Left ventricle myocardium (tissue), 1 donor: ENCODE data around the genes FAM200A, ZSCAN25 and MBLAC1.

GRCh38 chr7:99398439-99398836 is 10.0 kb downstream of the PDAP1 start:
- PRO-cap, result no peak

GRCh38 chr7:99551597-99552471 is at the start of gene FAM200A:
TSS of gene FAM200A (minus strand) at chr7:99552114.
- PRO-cap, result bidirectional peak, plus-strand start at chr7:99552176, minus-strand start at chr7:99552114

GRCh38 chr7:99562636-99563351 is 4.4 kb downstream of the ZNF655 start:
- PRO-cap, result no peak

GRCh38 chr7:99565681-99566833 is 7.6 kb downstream of the ZNF655 start:
- PRO-cap, result no peak

DNA sequence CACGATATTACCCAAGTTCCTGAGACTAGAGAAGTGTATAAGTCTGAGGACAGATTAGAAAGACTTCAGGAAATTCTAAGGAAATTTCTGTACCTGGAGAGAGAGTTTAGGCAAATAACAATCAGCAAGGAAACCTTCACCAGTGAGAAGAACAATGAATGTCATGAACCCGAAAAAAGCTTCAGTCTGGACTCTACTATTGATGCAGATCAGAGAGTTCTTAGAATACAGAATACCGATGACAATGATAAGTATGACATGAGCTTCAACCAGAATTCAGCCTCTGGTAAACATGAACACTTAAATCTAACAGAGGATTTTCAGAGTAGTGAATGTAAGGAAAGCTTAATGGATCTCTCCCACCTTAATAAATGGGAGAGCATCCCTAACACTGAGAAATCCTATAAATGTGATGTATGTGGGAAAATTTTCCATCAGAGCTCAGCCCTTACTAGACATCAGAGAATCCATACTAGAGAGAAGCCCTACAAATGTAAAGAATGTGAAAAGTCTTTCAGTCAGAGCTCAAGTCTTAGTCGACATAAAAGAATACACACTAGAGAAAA is 14.0 kb downstream of the ZNF655 start:
- PRO-cap, result no peak

GRCh38 chr7:99572906-99574182 is 14.9 kb downstream of the ZNF655 start:
- PRO-cap, result no peak

- PRO-cap, result bidirectional peak, plus-strand start at chr7:99616640, minus-strand start at chr7:99616558; bidirectional peak, plus-strand start at chr7:99616964, minus-strand start at chr7:99616838
These were observed at the start of gene ZSCAN25 for GRCh38 chr7:99616256-99617129. TSS of gene ZSCAN25 (plus strand) at chr7:99616946.

DNA sequence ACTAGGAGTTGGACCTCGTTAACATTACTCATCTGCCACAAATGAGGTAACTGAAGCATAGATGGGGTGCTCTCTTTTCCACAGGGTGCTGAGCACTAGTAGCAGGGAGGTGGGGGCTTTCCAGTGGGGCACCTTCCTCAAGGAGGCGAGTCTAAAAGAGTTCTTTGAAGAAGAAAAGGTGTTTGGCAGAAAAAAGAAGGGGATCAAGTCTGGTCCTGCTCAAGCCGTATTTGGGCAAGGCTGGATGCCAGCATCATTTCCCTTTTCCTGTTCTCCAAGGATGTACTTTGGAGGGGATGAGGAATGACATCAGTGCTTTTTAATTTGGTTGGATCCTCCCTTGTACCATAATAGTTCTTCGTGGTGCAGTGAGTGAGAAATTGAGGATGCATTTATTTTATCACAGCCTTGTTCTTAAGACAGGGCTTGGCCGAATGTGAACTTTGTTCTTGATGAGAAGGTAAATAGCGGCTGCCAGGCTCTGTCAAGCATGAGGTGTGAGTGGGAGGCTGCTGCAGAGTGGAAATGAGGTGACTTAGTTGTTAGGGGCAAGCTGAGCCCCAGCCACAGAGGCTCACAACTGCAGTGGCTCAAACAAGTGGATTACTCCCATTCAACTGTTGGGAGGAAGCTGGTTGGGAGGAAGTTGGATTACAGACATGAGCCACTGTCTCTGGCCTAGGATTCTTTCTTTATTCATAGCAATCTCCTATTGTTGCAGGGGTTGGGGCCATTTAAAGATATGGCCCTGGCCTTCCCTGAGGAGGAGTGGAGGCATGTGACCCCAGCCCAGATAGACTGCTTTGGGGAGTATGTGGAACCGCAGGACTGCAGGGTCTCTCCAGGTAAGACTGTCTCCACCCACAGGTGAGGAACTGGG is 6.8 kb downstream of the ZSCAN25 start:
- PRO-cap, result no peak

DNA sequence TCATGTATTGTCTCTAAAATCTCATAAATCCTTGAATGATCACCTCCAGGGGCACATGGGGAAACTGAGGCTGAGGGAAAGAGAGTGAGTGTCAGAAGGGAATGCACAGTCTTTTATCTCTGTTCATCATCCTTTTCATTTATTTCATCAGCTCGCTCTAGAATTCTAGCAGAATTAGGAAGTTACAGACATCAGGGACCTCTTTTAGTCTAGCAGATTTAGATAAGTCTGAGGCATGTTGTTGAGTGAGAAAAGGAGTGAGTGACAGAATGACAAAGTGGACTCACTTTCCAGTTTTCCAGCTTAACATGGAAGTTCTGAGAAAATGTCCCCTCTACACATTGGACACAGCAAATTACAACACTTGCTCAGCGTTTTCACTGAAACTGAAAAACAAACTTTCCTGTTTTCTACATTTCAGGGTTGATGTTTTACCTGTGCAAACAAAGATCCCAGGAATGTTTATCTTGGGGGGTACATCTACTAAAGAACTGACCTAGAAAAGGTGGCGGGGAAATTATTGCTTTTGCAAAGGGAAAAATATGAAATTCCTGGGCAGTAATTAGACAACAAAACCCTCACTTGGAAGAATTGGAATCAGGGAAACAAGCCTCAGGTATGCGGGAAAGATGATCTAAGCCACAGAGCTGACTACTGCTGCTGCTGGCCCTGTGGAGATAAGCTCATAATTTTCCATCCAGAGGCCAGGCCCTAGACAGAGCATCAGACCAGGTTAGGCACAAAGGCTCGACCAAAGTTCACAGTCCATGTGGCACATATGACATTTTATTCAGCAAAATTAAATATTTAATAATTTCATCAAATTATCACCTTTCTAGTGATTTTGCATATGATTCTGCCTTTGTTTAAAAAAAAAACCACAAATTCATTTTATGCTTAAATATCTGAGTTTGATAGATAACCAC is 14.6 kb upstream of the CYP3A5 start:
- PRO-cap, result no peak

DNA sequence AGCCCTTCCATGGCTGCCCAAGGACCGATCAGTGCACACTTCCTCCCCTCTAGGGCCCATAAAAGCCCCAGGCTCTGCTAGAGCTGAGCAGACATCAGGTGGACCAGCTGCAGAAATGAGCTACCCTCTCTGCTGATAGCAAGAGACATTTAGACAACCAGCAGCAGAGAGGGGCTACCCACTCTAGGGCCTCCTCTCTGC is 4.5 kb upstream of the CYP3A43 start:
- PRO-cap, result no peak

GRCh38 chr7:99837907-99838386 is 10.1 kb downstream of the CYP3A43 start:
- PRO-cap, result no peak

DNA sequence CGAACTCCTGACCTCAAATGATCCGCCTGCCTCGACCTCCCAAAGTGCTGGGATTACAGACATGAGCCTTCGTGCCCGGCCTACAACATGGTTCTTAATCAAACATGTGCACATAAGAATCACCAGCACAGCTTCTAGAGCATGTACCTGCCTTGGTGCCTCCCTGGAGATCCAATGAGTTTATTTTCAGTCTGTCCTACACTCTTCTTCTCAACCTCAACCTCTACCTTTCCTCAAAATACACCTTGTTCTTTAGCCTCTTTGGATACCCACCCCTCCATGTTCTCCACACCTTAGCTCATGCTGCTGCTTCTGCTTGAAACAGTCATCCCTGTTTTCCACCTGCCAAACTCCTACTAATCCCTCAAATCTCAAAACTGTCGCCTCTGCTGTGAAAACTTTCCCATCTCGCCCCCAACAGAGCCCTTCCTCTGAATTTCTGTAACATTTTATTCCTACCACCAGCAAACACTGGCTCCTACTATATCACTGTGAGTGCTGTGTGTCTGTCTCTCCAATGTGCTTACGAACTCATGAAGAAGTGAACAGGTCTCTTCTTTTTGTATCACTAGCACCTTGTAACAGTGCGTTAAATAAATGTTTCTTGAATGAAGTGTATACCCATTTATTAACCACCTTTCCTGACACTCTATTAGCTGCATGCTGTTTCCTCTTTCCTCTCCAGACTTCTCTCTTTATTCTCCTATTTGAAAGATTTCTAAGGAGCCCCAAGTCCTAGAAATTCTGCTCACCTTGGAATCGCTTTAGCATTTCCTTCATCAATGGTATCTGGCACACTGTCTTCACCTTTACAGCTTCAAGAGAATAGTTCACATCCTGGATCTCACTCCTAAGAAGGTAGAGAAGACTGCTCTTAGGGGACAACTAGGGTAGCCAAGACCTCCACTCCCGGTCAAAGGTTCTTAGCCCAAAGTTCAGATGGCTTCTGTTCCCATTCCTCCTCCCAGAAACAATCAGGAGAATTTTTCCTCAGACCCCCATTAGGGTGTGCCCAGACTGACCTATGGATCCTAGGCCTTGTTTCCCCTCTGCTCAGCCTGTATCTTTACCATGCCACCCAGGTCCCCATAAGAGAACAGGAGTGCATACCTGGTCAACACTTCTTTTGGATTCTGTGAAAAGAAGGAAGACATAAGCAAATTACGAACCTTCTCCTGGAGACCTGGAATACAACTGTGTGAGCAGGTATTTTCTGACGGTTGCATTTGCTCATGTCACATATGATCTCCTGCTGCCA is 16.4 kb downstream of the TRIM4 start:
- PRO-cap, result no peak

- PRO-cap, result no peak
These were observed 1.2 kb downstream of the ZKSCAN1 start for GRCh38 chr7:100016619-100017007.

GRCh38 chr7:100024002-100024410 is 8.6 kb downstream of the ZKSCAN1 start:
- PRO-cap, result no peak

GRCh38 chr7:100093487-100094521 is 5.0 kb downstream of the COPS6 start:
- PRO-cap, result unidirectional peak, minus-strand start at chr7:100093592

- PRO-cap, result no peak
These were observed 391 bp downstream of the TAF6 start for GRCh38 chr7:100118774-100119160.

DNA sequence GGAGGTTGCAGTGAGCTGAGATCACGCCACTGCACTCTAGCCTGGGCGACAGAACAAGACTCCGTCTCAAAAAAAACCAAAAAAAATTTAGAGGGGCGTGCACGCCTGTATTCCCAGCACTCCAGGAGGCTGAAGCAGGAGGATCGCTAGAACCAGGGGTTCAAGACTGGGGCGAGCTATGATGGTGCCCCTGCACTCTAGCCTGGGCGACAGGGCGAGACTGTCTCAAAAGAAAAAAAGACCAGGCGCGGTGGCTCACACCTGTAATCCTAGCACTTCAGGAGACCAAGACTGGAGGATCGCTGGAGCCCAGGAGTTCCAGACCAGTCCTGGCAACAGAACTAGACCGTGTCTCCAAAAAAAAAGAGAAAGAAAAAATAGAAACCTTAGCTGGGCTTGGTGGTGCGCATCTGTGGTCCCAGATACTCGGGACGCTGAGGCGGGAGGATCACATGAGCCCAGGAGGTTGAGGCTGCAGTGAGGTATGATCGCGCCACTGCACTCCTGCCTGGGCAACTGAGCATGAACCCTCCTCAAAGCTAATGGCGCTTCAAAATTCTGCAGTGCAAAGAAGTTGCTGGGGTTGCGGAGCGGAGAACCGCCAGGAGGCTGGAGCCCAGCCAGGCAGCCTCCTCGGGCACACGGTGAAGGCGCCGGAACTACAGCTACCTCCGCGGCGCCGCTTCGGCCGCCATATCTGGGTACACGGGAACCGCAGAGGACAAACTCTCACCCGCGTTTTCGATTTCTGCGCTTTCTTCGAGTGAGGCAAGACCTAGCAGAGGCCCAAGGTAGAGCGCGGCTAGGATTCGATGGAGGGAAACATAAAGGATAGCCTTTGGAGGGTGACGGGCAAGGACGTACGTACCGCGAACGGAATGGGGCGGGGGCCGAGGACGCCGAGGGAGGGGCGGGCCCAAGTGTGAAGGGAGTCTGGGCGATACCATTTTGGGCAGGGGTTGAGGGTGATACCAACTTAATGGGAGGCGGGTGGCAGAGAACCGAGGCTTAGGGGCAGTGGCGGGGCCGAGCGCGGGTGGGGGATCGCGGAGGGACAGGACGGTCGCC is at the start of gene MBLAC1:
TSS of gene MBLAC1 (plus strand) at position 694 of the 1,068 bp plus-strand sequence.
- PRO-cap, result unidirectional peak, plus-strand start at position 451 of the sequence; bidirectional peak, plus-strand start at position 694 of the sequence, minus-strand start at position 695 of the sequence; bidirectional peak, plus-strand start at position 996 of the sequence, minus-strand start at position 880 of the sequence

GRCh38 chr7:100189842-100190457 is 12.2 kb downstream of the STAG3 start:
- PRO-cap, result no peak

- PRO-cap, result no peak
These were observed 26.6 kb downstream of the PVRIG start for GRCh38 chr7:100246192-100246935.

DNA sequence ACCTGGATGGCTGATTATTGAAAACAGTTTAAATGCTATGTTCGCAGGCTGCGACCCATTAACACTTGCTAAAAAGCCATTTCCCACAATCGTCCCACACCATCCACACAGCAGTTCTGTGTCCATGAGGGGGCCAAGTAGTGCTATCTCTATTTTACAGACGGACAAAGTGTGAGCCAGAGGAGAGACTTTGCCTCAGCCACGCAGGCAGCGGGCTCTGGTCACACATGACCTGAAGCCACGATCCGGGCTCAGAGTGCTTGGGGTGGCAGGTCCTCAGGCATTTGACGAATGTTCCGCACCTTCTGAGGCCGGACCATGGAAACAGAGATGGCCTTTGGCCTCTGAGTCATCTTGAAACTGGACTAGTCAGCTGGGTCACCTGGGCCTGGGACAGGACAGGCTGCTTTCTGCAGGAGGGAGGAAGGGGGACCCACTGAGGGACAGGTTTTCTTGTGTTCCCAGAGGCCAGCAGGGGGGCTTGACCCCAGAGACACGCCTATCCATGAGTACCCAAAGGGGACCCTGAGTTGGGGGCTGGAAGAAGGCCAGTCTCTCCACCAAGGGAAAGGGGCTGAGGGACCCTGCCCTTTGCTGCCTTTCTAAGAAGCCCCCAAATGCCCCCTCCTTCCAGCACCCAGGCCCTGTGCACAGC is 37.8 kb upstream of the SPDYE3 start:
- PRO-cap, result no peak